Heart left ventricle (tissue), 7 donors: ENCODE measurements around the genes PHACTR2 and SAMD5.

- PRO-cap, 6 experiments: peak in 6 of 6 experiments; most common plus-strand start chr6:143677965 (in 5); most common minus-strand start chr6:143678295 (in 6)
- RAMPAGE, long total RNA, 2 experiments: start-site peak on the plus strand in 2 of 2 experiments, at chr6:143677961-143678032 at its widest, 2,621 to 3,014 reads per replicate
- RRBS: under 1% methylated on average over 25 of the region's 68 CpGs
These were observed at the start of gene PHACTR2 for GRCh38 chr6:143677523-143678499. Gene PHACTR2, plus strand, starts transcription at chr6:143677965.

GRCh38 chr6:143743215-143744083 is 65.7 kb downstream of the PHACTR2 start:
- PRO-cap, 6 experiments: no peak in any of the 6 experiments
- RAMPAGE, long total RNA, 2 experiments: no peak in any of the 2 experiments
- RRBS: no CpG with 5 or more reads among the region's 12 CpGs

DNA sequence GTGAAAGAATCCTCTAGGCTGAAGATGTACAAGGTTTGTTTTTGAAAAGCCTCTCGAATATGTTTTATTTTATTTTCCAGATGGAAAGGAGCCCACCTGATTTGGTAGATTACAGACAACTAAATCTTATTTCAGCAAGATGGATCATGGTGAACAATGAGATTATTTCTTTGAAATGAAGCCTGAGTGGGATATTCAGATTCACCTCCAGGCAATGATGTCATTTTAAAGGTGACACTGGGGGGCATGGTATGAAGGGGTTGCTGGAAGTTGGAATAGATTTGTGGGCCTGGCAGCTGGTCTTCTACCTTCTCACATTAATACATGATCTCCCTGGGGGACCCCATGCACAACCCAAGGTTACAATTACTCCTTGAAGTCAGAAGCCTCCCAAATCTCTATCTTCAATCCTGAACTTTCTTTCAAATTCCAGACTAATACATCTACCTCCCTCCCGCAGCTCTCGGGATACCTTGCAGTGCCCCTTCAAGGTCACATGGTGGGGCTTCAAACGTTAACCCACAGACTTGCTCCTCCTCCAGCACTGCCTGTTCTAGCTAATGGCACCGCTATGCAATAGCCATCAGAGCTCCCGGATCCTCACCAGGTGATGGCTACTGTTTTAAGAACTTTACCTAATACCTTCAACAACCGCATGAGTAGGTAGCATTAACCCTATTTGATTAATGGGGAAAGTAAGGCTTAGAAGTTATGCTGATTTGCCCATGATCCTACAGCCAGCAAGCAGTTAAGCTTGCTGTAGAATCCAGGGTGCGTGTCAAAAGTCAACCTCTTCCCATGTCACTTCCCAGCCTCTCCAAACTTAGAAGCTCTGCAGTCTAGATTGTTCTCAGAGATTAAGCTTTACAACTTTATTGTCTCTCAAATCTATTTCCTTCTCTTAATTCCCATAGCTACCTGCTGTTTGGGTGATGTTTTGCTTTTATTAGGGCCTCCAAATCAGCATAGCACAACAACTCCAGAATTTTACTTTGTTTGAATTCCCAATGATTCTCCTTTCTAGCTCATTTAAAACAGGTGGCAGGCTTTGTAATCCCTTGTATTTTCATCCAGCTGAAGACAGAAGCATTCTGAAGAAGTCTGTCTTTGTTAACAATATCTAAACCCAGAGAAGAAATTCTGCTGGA is 44.8 kb downstream of the PLAGL1 start:
- PRO-cap, 6 experiments: no peak in any of the 6 experiments
- RAMPAGE, long total RNA, 2 experiments: no peak in any of the 2 experiments
- RRBS: no CpG with 5 or more reads among the region's 8 CpGs

GRCh38 chr6:143972763-143973672 is 35.0 kb downstream of the PLAGL1 start:
- PRO-cap, 6 experiments: no peak in any of the 6 experiments
- RAMPAGE, long total RNA, 2 experiments: no peak in any of the 2 experiments
- RRBS: no CpG with 5 or more reads among the region's 11 CpGs

GRCh38 chr6:144054985-144056019 is 40.1 kb downstream of the SF3B5 start:
- PRO-cap, 6 experiments: no peak in any of the 6 experiments
- RAMPAGE, long total RNA, 2 experiments: no peak in any of the 2 experiments
- RRBS: no CpG with 5 or more reads among the region's 7 CpGs

- PRO-cap, 6 experiments: no peak in any of the 6 experiments
- RAMPAGE, long total RNA, 2 experiments: no peak in any of the 2 experiments
- RRBS: no CpG with 5 or more reads among the region's 3 CpGs
These were observed 19.8 kb downstream of the STX11 start for GRCh38 chr6:144170049-144170628.

- PRO-cap, 6 experiments: no peak in any of the 6 experiments
- RAMPAGE, long total RNA, 2 experiments: no peak in any of the 2 experiments
These were observed 30.3 kb downstream of the STX11 start for GRCh38 chr6:144180665-144180891.

GRCh38 chr6:144333988-144334909 is 49.1 kb downstream of the UTRN start:
- PRO-cap, 6 experiments: no peak in any of the 6 experiments
- RAMPAGE, long total RNA, 2 experiments: no peak in any of the 2 experiments
- RRBS: 15% methylated on average over 8 of the region's 16 CpGs

DNA sequence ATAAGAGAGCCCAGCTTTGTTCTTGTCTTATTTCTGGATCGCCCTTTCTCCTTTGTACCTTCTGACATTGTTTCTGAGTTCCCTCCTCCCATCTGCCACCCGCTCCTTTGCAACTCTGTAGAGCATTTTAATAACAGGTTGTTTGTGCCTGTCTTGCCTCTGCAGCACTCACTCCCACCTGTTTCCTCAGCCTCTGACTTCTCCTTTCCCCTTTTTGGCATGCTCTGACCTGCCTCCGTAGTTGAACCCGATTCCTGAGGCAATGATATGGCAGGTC is 50.1 kb downstream of the UTRN start:
- PRO-cap, 6 experiments: no peak in any of the 6 experiments
- RAMPAGE, long total RNA, 2 experiments: no peak in any of the 2 experiments
- RRBS: no CpG with 5 or more reads among the region's 4 CpGs

- PRO-cap, 6 experiments: no peak in any of the 6 experiments
- RAMPAGE, long total RNA, 2 experiments: no peak in any of the 2 experiments
- RRBS: no CpG with 5 or more reads among the region's 1 CpG
These were observed 280.0 kb downstream of the UTRN start for GRCh38 chr6:144565120-144565544.

DNA sequence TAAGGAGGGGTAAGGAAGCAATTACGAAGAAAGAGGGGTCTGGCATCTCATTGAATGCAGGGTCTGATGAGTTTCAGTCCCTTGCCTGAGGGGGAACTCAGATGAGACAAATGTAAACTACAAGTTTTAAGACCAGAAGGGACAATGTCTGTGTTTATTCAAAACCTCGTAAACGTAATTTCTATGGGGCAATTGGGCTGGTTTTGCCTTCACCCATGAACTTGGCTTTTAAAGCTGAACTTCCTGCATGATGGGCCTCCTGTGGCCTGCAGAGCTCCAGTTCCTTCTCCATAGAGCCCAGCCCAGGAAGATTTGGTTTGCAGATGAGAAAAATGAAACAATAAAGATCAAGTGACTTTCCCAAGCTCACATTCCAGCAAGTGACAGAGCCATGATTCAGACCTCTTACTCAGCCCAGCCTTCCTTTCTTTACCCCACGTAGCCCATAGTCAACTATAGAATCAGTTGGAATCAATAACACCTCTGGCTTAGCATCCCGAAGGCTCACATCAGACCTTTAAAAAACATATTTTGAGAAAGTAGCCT is 612.3 kb downstream of the UTRN start:
- PRO-cap, 6 experiments: no peak in any of the 6 experiments
- RAMPAGE, long total RNA, 2 experiments: no peak in any of the 2 experiments
- RRBS: no CpG with 5 or more reads among the region's 5 CpGs

DNA sequence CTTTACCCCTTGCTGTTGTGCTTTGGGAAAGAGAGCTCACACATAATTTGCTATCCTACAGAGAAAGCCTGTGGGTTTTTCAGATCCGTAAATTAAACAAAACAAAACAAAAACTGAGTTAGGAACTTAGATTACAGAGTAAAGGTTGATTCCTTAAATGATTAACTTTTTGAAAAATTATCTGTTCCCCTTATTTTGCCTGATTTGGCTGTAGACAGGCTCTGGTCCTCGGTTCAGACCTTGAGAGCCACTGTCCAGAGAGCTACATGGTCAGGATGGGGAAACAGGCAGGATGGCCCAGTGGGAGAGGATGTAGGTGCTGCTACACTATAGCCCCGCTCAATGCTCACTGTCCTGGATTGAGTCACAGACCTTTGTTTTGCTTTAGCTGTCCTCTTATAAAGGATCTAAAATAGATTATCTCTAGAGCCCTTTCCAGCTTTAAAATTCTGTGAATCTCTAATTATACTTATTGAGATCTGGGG is 1.2 kb upstream of the FBXO30 start:
- PRO-cap, 6 experiments: peak in 1 of 6 experiments; most common minus-strand start position 351 of the sequence (in 1)
- RAMPAGE, long total RNA, 2 experiments: no peak in any of the 2 experiments
- RRBS: no CpG with 5 or more reads among the region's 3 CpGs

- PRO-cap, 6 experiments: peak in 2 of 6 experiments; most common minus-strand start chr6:146290393 (in 1)
- RAMPAGE, long total RNA, 2 experiments: no peak in any of the 2 experiments
- RRBS: no CpG with 5 or more reads among the region's 5 CpGs
These were observed 253.4 kb upstream of the RAB32 start for GRCh38 chr6:146290157-146290635.

- PRO-cap, 6 experiments: peak in 3 of 6 experiments; most common minus-strand start chr6:146803808 (in 3)
- RAMPAGE, long total RNA, 2 experiments: no peak in any of the 2 experiments
- RRBS: no CpG with 5 or more reads among the region's 24 CpGs
These were observed 204.8 kb downstream of the ADGB start for GRCh38 chr6:146803493-146804065.

DNA sequence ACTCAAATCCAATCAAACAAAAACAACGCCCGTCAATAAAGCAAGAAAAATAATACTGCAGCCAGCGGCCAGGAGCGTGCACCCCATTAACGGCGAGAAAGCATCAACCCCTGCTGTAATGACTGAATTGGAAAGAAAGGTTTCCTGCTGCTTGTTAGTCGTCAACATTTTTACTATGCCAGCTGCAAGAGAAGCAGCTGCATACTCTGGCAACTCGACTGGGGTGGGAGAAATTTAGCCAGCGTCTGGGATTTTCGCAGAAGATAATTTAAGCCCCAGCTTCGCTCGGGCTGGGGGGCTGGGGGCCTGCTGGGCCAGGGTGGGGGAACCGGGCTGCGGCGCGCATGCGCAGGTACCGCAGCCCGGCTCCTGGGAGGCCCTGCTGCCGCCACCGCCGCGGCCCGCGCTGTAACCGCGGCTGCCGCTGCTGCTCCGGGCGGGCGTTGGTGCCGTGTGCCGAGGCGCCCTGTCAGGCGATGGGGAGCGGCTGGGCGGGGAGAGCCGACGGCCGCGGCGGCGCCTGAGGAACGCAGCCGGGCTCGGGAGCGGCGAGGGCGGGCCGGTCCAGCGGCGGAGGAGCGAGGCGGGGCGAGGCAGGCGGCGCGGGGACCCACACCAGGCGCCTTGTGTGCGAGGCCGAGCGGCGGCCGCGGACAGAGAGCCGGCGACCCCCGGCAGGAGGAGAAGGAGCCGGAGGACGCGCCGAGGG is 714 bp upstream of the STXBP5 start:
- PRO-cap, 6 experiments: peak in 6 of 6 experiments; most common plus-strand start position 360 of the sequence (in 4); most common minus-strand start position 410 of the sequence (in 3)
- RAMPAGE, long total RNA, 2 experiments: no peak in any of the 2 experiments
- RRBS: 1% methylated on average over 37 of the region's 72 CpGs

DNA sequence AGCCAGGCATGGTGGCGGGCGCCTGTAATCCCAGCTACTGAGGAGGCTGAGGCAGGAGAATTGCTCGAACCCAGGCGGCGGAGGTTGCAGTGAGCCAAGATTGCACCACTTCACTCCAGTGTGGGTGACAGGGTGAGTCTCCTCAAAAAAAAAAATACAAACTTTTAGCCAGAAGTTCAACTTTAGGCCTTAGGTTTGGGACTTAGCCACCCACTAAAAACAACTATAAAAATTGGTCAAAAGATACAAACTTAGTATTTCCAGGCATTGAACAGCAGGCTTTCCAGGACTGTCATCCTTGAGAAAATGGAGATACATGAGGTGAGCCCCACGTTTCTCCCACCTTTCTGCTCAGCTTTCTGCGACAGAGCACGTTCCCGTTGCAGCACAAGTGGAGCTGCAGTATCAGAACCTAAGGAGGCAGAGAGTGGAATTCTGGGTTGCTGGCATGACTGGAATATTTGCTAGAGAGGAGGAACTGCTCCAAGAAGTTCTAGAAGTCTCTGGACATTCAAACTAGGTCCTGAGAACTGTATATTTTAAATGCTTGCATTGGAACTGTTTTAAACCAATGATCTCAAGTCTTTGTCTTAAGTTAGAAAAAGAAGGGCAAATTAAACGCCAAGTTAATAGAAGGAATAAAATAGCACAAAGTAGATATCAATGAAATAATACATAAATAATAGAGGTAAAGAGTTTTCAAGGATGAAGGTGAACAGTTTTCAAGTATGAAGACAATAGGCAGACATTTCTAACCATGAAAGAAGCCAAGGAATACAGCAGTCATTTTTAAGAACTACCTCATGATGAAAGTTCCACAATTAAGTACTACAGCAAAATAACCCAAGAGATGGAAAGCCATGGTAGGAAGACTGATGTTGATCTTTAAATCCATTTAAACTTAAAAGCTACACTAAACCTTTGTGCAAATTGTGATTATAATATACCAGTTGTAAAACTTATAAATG is 142.7 kb downstream of the STXBP5 start:
- PRO-cap, 6 experiments: no peak in any of the 6 experiments
- RAMPAGE, long total RNA, 2 experiments: no peak in any of the 2 experiments
- RRBS: no CpG with 5 or more reads among the region's 10 CpGs

- PRO-cap, 6 experiments: peak in 6 of 6 experiments; most common plus-strand start chr6:147508690 (in 2); most common minus-strand start chr6:147508517 (in 3)
- RAMPAGE, long total RNA, 2 experiments: start-site peak on the plus strand in 2 of 2 experiments, at chr6:147508615-147508712 at its widest, 6 to 10 reads per replicate
- RRBS: 1% methylated on average over 7 of the region's 56 CpGs
These were observed at the start of gene SAMD5 for GRCh38 chr6:147508453-147508978. Gene SAMD5, plus strand, starts transcription at chr6:147508690.

DNA sequence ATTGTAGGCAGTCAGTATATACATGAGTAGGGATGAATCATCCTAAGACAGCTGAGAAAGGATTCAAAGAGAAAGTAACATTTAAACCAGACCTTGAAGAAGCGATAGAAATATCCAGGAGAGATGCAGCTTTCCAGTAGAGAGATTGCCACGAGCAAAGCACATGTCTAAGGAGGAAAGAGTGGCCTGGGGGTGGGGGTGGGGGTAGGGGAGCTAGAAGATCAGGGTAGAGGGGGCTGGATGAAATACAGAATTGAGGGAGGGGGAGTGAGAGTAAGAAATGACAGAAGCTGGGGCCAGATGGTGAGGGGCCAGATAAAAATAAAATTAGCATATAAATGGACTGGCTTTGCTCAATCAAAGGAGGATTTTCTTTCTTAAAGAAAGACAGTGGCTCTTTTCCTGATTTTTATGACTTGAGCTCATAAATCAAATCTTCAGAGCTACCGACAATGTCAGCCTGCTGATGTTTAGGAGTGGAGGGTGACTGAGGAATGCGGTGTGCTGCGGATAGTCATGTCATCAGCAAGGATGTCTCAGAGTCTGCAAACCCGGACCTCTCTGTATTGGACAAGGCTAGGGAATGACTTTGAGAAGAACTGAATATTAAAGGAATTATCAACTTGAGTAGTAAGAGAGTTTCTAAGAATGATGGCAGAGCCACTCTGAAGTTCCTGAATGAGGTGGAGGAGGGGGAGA is 168.3 kb downstream of the SAMD5 start:
- PRO-cap, 6 experiments: no peak in any of the 6 experiments
- RAMPAGE, long total RNA, 2 experiments: no peak in any of the 2 experiments
- RRBS: no CpG with 5 or more reads among the region's 6 CpGs

GRCh38 chr6:148406350-148406922 is 63.8 kb downstream of the SASH1 start:
- PRO-cap, 6 experiments: no peak in any of the 6 experiments
- RAMPAGE, long total RNA, 2 experiments: no peak in any of the 2 experiments
- RRBS: no CpG with 5 or more reads among the region's 3 CpGs

GRCh38 chr6:148426089-148426903 is 83.7 kb downstream of the SASH1 start:
- PRO-cap, 6 experiments: no peak in any of the 6 experiments
- RAMPAGE, long total RNA, 2 experiments: no peak in any of the 2 experiments
- RRBS: no CpG with 5 or more reads among the region's 13 CpGs